HepG2 (cell line): Measurements from ENCODE around the genes BTD and GALNT15.

DNA sequence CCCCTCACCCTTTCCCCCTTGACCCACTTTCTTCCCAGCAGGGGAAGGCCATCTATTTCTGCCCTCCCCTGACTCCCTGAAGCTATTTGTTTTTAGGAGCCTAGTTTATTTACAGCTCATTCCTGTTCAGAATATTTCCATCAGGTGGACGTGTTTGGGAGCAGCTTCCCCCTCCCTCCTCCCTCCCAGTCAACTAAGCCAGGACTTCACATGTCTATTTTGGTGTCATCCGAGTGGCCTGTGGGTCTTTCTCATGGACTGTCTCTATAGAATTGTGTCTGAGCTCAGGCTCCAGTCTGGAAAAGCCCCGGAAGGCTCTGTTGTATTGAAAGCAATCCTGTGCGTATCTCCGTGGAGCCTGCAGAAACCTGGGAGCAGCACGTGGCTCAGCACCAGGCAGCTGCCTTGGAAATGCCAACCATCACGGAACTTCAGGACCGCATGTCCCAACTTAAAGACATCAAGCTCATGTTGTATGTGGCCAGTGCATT, 25.2 kb downstream of the COLQ start:
- RRBS, 2 experiments = no CpG with 5 or more reads among the region's 8 CpGs
CAGE:
- cytosol, long polyA minus RNA = no peak
- cytosol, long polyA plus RNA = no peak
- long polyA plus RNA = no peak
- nucleus, long polyA minus RNA = no peak
- nucleus, long polyA plus RNA = no peak

DNA sequence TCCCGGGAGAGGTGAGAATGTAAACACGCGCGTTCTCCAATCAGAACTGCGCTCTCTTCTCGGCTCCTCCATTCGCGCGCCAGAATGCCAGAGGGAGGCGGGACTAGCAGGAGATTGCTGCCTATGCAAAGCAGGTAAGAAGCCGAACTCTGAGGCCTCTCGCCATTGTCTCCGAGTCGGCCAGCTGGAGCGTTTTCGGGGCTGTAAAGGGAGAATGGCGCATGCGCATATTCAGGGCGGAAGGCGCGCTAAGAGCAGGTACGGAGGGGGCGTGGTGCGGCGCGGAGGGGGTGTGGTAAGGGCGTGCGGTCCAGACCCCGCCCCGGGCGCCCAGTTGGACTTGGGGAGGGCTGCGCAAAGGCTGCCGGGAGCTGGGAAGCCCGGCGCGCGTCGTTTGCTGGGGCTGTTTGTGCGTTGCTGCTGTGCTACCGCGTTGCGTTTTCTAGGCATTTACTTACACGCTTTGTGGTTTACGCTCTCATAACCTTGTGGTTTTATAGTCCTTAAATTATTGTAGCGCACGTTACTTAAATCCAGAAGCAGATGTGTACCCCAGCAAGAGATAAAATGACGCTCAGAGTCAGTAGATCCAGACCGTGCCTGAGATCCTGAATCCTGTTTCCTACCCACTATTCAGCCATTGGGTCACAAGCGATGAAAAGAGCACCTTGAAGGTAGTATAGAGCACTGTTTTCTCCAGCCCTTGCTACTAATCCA, at the start of gene BTD:
TSS of gene BTD (plus strand) at position 109 of the 717 bp plus-strand sequence.
- RRBS, 2 experiments = 2 to 4% methylated on average over 4 of the region's 49 CpGs
CAGE:
- cytosol, long polyA minus RNA = start-site peak on the plus strand centred at position 145 of the sequence, 43 bp wide, 230 reads; start-site peak on the plus strand centred at position 313 of the sequence, 124 bp wide, 25 reads
- cytosol, long polyA plus RNA = no peak
- long polyA plus RNA = start-site peak on the plus strand centred at position 147 of the sequence, 55 bp wide, 93 and 74 reads in 2 replicates
- nucleus, long polyA minus RNA = no peak
- nucleus, long polyA plus RNA = start-site peak on the plus strand centred at position 129 of the sequence, 48 bp wide, 167 and 277 reads in 2 replicates

DNA sequence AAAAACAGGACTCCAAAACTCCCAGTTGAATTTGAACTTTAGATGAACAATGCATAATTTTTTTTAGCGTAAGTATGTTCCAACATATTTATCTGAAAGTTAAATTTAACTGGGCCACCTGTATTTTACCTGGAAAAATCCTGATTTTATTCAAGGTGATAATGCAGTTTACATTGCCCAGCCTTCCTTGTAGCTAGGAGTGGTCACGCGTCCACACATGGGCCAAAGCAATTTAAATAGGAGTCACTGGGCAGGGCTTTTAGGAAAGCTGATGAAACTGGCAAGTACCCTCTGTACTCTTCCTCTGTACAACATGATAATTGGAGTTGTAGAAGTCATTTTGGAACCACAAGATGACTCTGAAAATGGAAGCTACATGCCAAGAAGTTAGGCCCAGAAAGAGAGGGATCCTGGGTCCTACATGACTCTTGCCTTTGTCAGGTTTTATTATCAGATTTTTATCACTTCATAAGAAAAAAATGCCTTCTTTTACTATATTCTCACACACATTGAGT, 9.5 kb downstream of the BTD start:
- RRBS, 2 experiments = no CpG with 5 or more reads among the region's 3 CpGs
CAGE:
- cytosol, long polyA minus RNA = no peak
- cytosol, long polyA plus RNA = no peak
- long polyA plus RNA = no peak
- nucleus, long polyA minus RNA = no peak
- nucleus, long polyA plus RNA = no peak

DNA sequence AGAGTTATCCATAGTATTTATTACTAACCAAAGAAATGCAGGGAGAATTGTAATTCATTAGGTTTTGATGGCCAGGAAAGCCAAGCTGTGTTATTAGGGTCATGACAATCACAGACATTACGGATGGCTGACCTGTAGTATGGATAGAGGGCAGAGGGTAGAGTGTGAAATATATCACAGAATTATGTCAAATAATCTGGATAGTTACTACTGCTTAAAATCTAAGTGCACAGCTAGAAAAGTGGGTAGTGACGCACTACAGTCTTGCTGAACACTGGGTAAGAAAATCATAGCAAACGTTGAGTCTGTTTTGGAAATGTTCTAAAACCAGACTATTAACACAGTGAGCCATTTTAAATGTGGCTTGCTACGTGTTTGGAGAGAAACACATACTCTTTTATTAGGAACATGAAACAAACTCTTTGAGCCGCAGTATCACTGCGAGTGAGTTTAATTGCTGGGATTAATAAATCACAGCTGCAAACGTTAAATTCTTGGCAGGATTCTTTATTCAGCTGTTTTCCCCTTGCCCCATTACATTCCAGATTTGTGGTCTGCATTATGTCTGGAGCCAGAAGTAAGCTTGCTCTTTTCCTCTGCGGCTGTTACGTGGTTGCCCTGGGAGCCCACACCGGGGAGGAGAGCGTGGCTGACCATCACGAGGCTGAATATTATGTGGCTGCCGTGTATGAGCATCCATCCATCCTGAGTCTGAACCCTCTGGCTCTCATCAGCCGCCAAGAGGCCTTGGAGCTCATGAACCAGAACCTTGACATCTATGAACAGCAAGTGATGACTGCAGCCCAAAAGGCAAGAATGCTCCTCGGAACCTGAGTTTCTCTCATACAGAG, 33.6 kb downstream of the BTD start:
- RRBS, 2 experiments = no CpG with 5 or more reads among the region's 15 CpGs
CAGE:
- cytosol, long polyA minus RNA = no peak
- cytosol, long polyA plus RNA = no peak
- long polyA plus RNA = no peak
- nucleus, long polyA minus RNA = no peak
- nucleus, long polyA plus RNA = no peak

- RRBS, 2 experiments = no CpG with 5 or more reads among the region's 4 CpGs
CAGE:
- cytosol, long polyA minus RNA = no peak
- cytosol, long polyA plus RNA = no peak
- long polyA plus RNA = no peak
- nucleus, long polyA minus RNA = no peak
- nucleus, long polyA plus RNA = no peak
Measured at GRCh38 chr3:15638160-15638621, 36.6 kb downstream of the BTD start.

- RRBS, 2 experiments = no CpG with 5 or more reads among the region's 6 CpGs
CAGE:
- cytosol, long polyA minus RNA = no peak
- cytosol, long polyA plus RNA = no peak
- long polyA plus RNA = no peak
- nucleus, long polyA minus RNA = no peak
- nucleus, long polyA plus RNA = no peak
Measured at GRCh38 chr3:15756266-15757158, 41.3 kb downstream of the ANKRD28 start.

- RRBS, 2 experiments = no CpG with 5 or more reads among the region's 15 CpGs
CAGE:
- cytosol, long polyA minus RNA = no peak
- cytosol, long polyA plus RNA = no peak
- long polyA plus RNA = no peak
- nucleus, long polyA minus RNA = no peak
- nucleus, long polyA plus RNA = no peak
Measured at GRCh38 chr3:16055389-16056818, 118.6 kb upstream of the GALNT15 start.

DNA sequence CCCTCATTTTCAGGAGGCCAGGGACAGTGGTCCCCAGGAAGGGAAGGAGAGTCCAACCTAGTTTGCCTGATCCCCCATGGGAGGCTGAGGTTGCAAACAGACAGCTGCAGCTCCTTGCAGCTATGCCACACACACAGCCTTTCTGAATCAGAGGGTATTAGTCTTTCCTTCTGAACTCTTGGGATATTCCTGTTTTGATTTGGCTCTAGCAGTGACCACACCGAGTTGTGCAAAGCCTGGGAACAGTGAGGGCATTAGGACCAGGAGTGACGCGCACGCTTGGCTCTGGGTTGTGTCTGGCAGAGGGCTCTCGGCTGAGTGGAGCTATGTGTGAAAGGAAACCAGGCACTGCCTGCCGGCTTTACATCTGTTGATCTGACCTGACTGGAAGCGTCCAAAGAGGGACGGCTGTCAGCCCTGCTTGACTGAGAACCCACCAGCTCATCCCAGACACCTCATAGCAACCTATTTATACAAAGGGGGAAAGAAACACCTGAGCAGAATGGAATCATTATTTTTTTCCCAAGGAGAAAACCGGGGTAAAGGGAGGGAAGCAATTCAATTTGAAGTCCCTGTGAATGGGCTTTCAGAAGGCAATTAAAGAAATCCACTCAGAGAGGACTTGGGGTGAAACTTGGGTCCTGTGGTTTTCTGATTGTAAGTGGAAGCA, at the start of gene GALNT15:
TSS of gene GALNT15 (plus strand) at position 364 of the 670 bp plus-strand sequence.
- RRBS, 2 experiments = no CpG with 5 or more reads among the region's 9 CpGs
CAGE:
- cytosol, long polyA minus RNA = no peak
- cytosol, long polyA plus RNA = no peak
- long polyA plus RNA = no peak
- nucleus, long polyA minus RNA = no peak
- nucleus, long polyA plus RNA = no peak

DNA sequence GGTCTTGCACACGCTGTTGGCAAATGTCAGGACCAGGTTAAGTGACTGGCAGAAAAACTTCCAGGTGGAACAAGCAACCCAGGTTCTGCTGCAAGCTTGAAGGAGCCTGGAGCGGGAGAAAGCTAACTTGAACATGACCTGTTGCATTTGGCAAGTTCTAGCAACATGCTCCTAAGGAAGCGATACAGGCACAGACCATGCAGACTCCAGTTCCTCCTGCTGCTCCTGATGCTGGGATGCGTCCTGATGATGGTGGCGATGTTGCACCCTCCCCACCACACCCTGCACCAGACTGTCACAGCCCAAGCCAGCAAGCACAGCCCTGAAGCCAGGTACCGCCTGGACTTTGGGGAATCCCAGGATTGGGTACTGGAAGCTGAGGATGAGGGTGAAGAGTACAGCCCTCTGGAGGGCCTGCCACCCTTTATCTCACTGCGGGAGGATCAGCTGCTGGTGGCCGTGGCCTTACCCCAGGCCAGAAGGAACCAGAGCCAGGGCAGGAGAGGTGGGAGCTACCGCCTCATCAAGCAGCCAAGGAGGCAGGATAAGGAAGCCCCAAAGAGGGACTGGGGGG, 594 bp downstream of the GALNT15 start:
- RRBS, 2 experiments = no CpG with 5 or more reads among the region's 9 CpGs
CAGE:
- cytosol, long polyA minus RNA = no peak
- cytosol, long polyA plus RNA = no peak
- long polyA plus RNA = no peak
- nucleus, long polyA minus RNA = no peak
- nucleus, long polyA plus RNA = no peak

- RRBS, 2 experiments = no CpG with 5 or more reads among the region's 5 CpGs
CAGE:
- cytosol, long polyA minus RNA = no peak
- cytosol, long polyA plus RNA = no peak
- long polyA plus RNA = no peak
- nucleus, long polyA minus RNA = no peak
- nucleus, long polyA plus RNA = no peak
Measured at GRCh38 chr3:16271479-16271908, 6.5 kb downstream of the OXNAD1 start.

DNA sequence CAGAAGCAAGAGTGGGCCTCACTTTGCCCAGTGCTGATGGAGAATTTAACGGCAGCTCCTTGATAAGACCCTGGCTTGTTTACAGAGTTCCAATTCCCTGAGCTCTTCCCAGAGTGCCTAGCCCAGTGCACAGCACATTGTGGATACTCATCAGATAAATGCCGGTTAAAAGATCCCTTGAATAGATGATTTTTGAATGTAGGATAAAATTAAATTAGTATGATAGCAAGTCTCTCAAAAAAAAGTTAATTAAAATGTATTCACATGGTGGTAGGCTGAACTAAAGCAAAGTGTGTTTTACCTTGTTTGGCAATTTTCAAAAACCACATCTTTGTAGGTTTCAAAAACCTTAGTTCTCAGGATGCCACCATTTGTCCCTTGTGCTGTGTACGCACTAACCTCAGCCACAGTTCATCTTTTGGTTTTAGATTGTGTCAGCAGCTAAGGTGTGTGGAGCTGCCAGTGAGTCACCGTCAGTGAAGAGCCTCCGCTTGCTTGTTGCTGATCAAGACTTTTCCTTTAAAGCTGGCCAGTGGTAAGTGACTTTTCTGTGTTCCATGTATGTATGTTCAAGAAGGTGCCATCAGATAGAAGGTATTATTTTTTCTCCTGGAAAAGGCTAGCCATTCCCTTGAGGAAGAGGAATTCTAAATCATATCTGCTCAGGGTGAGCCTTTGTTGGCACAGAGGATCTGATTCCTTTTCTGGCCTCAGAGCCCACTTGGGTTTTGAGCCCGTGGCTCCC, 21.1 kb downstream of the OXNAD1 start:
- RRBS, 2 experiments = no CpG with 5 or more reads among the region's 6 CpGs
CAGE:
- cytosol, long polyA minus RNA = no peak
- cytosol, long polyA plus RNA = no peak
- long polyA plus RNA = no peak
- nucleus, long polyA minus RNA = no peak
- nucleus, long polyA plus RNA = no peak

- RRBS, 2 experiments = no CpG with 5 or more reads among the region's 8 CpGs
CAGE:
- cytosol, long polyA minus RNA = no peak
- cytosol, long polyA plus RNA = no peak
- long polyA plus RNA = no peak
- nucleus, long polyA minus RNA = no peak
- nucleus, long polyA plus RNA = no peak
Measured at GRCh38 chr3:16302399-16302965, 37.5 kb downstream of the OXNAD1 start.

GRCh38 chr3:16304954-16305674, 40.1 kb downstream of the OXNAD1 start:
- RRBS, 2 experiments = no CpG with 5 or more reads among the region's 9 CpGs
CAGE:
- cytosol, long polyA minus RNA = no peak
- cytosol, long polyA plus RNA = no peak
- long polyA plus RNA = no peak
- nucleus, long polyA minus RNA = no peak
- nucleus, long polyA plus RNA = no peak

- RRBS, 2 experiments = no CpG with 5 or more reads among the region's 11 CpGs
CAGE:
- cytosol, long polyA minus RNA = no peak
- cytosol, long polyA plus RNA = no peak
- long polyA plus RNA = no peak
- nucleus, long polyA minus RNA = no peak
- nucleus, long polyA plus RNA = no peak
Measured at GRCh38 chr3:16311716-16312676, 47.0 kb downstream of the OXNAD1 start.

GRCh38 chr3:16370487-16371388, 105.7 kb downstream of the OXNAD1 start:
- RRBS, 2 experiments = no CpG with 5 or more reads among the region's 7 CpGs
CAGE:
- cytosol, long polyA minus RNA = no peak
- cytosol, long polyA plus RNA = no peak
- long polyA plus RNA = no peak
- nucleus, long polyA minus RNA = no peak
- nucleus, long polyA plus RNA = no peak

- RRBS, 2 experiments = 88 to 89% methylated on average over 8 of the region's 16 CpGs
CAGE:
- cytosol, long polyA minus RNA = no peak
- cytosol, long polyA plus RNA = no peak
- long polyA plus RNA = no peak
- nucleus, long polyA minus RNA = no peak
- nucleus, long polyA plus RNA = no peak
Measured at GRCh38 chr3:16377830-16378326, 112.9 kb downstream of the OXNAD1 start.

- RRBS, 2 experiments = no CpG with 5 or more reads among the region's 3 CpGs
CAGE:
- cytosol, long polyA minus RNA = no peak
- cytosol, long polyA plus RNA = no peak
- long polyA plus RNA = no peak
- nucleus, long polyA minus RNA = no peak
- nucleus, long polyA plus RNA = no peak
Measured at GRCh38 chr3:16418229-16418693, 95.2 kb downstream of the RFTN1 start.

- RRBS, 2 experiments = no CpG with 5 or more reads among the region's 2 CpGs
CAGE:
- cytosol, long polyA minus RNA = no peak
- cytosol, long polyA plus RNA = no peak
- long polyA plus RNA = no peak
- nucleus, long polyA minus RNA = no peak
- nucleus, long polyA plus RNA = no peak
Measured at GRCh38 chr3:16439090-16439551, 74.4 kb downstream of the RFTN1 start.

- RRBS, 2 experiments = no CpG with 5 or more reads among the region's 7 CpGs
CAGE:
- cytosol, long polyA minus RNA = no peak
- cytosol, long polyA plus RNA = no peak
- long polyA plus RNA = no peak
- nucleus, long polyA minus RNA = no peak
- nucleus, long polyA plus RNA = no peak
Measured at GRCh38 chr3:16448378-16449134, 64.9 kb downstream of the RFTN1 start.

DNA sequence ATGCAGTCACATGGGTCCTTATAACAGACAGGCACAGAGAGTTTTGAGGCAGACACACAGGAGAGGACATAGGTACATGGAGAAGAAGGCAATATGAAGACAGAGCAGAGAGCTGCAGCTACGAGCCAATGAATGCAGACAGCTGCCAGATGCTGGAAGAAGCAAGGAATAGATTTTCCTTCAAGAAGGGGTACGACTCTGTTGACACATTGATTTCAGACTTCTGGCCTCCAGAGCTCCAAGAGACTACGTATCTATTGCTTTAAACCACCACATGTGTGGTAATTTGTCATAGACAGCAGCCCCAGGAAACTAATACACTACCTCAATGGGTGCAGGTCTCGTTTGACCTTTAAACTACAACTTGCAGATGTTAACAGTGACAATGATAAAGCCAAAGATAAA, 51.0 kb downstream of the RFTN1 start:
- RRBS, 2 experiments = no CpG with 5 or more reads among the region's 4 CpGs
CAGE:
- cytosol, long polyA minus RNA = no peak
- cytosol, long polyA plus RNA = no peak
- long polyA plus RNA = no peak
- nucleus, long polyA minus RNA = no peak
- nucleus, long polyA plus RNA = no peak